SK-MEL-5 (cell line): Measurements from ENCODE around the genes TUBB8B, USP14, YES1, ADCYAP1 and SMCHD1.

DNA sequence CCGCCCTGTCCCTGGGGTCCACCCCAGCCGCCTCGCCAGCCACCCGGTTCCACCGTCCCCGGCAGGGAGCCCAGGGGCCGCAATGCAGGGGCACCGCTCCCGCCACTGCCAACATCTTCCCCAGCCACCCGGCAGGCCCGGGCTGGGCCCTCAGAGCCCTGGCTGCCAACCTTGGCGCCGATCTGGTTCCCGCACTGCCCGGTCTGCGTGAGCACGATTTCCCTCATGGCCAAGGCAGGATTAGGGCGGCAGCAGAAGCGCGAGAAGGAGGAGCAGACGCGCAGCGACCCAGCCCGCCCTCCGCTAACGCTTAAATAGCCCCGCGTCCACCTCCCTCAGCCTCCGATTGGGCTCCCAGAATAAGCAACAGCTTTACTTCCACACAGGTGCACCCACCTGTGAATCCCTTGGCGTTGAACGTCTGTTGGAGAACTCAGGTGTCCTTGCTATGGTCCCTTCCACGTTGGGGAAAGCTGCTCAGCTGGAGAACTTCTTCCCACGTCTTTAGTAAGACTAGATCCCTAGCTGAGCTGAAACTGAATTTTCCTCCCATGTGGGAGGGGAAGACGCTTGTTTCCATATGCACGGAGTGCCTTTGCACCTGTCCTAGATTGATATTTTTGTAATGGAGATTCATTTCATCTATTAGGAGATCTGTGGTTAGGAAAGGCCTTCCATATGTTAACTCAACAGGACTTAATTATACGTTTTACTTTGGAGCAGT lies at the start of gene TUBB8B:
TSS of gene TUBB8B (minus strand) at position 285 of the 724 bp plus-strand sequence.
RAMPAGE:
- cytosol, long total RNA: no peak
- long total RNA: no peak
- nucleus, long total RNA: no peak

DNA sequence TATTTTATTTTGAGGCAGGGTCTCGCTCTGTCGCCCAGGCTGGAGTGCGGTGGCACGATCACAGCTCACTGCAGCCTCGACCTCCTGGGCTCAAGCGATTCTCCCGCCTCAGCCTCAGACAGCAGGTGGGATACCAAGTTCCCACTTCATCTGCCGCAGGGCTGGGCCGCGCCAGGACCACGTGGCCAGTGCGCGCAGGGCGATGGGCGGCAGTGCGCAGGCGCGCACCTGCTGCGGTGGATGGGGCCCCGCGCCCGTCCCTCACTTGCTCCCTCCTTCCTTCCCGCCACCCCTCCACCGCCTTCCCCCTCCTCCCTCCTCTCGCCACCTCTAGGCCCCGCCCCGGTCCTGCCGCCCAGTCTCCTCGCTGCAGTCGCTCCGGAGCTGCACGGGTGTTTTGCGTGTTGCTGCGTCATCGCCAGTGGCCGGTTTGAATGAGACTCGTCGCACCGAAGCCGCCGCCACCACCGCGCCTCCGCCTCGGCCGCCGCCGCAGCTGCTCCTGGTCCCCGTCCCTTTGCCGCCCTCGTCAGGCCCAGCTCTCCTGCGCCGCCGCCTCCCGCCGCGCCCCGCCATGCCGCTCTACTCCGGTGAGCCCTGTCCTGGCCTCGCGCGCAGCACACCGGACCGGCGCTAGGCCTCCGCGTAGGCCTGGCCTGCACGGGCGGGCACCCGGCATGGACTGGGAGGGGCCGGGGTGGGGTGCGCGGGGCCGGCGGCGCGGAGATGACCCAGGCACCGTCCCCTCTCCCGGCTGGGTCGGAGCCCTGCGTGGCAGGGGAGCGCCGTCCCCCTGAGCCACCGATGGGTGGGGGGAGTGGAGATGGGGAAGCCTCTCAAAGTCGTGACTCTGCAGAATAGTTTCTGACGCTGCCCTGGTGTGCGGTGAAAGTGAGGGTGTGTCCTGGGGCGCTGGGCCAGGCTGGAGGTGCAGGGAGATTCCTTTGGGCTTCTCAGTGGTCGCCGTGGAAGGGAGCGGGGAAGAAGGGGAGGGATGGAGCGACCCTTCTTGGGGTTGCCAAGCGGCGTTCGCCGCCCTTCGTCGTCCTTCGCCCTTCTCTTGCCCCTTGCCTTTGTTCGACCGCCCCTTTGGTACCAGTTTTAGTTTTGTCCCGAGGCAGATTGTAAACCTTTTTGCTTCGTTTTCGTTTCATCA lies at the start of gene USP14:
TSS of gene USP14 (plus strand) at position 433 of the 1,156 bp plus-strand sequence.
RAMPAGE:
- cytosol, long total RNA: no peak
- long total RNA: no peak
- nucleus, long total RNA: no peak

RAMPAGE:
- cytosol, long total RNA: no peak
- long total RNA: no peak
- nucleus, long total RNA: no peak
Observed at GRCh38 chr18:159281-159635, 901 bp downstream of the USP14 start.

DNA sequence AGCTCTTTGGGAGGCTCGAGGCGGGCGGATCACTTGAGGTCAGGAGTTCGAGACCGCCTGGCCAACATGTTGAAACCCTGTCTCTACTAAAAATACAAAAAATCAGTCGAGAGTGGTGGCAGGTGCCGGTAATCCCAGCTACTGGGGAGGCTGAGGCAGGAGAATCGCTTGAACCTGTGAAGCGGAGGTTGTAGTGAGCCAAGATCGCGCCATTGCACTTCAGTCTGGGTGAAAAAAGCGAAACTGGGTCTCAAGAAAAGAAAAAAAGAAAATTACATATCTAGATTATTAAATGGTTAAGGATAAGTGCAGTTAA lies 1.7 kb downstream of the USP14 start:
RAMPAGE:
- cytosol, long total RNA: no peak
- long total RNA: no peak
- nucleus, long total RNA: no peak

GRCh38 chr18:217911-218746 lies 49.7 kb downstream of the THOC1 start:
RAMPAGE:
- cytosol, long total RNA: no peak
- long total RNA: no peak
- nucleus, long total RNA: no peak

DNA sequence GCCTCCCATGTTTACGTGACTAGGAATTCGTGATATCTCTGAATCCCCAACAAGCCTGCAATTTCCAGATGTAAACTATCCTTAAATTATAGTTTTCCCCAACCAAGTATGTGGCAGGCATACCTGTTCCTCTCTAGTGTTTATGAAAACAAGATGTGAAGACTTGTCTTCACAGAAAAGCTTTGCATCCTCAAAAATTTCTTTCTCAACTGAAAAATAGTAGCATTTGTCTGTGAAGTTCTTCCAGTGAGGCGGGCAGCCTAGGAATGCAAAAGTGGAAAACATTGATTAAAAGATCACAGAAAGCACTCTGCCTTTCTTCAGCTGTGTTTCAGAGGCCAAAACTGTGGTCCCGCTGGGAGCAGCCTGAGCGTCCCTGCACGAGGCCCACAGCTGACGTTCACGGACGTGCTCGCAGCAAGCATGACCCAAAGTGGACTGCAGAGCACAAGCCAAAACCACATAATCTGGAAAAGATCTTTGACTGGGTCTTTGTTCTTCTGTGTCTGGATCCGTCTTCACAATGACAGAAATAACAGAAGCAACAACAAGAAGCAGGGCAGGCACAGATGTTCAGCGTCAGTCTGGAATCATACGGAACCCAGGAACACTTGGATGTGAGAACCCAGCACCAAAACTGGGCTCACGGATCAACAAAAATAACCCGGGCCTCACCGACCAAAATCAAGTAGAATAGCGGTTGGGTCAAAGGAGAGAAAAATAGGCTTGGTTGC lies 65.2 kb upstream of the THOC1 start:
RAMPAGE:
- cytosol, long total RNA: no peak
- long total RNA: no peak
- nucleus, long total RNA: no peak

DNA sequence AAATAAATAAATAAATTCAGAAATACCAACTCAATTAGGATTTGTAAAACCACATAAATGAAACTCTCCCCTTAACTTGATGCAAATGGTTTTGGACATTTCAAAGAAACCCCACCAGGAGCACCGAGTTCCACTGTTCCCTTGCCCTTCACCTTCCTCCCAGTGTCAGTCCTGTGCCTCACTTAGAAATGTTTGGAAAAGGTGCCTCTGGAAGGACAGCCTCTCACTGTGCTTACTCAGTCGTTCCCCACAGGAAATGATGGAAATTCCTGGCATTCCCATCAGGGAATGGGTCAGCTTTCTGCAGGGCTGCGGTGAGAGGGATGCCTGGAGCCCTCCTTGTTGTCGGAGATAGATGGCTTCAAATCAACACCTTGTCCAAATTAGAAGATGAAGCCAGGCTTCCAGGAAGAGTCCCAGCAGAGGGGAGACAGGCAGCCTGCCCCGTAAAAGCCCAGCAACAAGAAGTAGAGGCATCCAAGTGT lies 25.4 kb downstream of the COLEC12 start:
RAMPAGE:
- cytosol, long total RNA: no peak
- long total RNA: no peak
- nucleus, long total RNA: no peak

GRCh38 chr18:479569-480827 lies 20.5 kb downstream of the COLEC12 start:
RAMPAGE:
- cytosol, long total RNA: no peak
- long total RNA: no peak
- nucleus, long total RNA: no peak

DNA sequence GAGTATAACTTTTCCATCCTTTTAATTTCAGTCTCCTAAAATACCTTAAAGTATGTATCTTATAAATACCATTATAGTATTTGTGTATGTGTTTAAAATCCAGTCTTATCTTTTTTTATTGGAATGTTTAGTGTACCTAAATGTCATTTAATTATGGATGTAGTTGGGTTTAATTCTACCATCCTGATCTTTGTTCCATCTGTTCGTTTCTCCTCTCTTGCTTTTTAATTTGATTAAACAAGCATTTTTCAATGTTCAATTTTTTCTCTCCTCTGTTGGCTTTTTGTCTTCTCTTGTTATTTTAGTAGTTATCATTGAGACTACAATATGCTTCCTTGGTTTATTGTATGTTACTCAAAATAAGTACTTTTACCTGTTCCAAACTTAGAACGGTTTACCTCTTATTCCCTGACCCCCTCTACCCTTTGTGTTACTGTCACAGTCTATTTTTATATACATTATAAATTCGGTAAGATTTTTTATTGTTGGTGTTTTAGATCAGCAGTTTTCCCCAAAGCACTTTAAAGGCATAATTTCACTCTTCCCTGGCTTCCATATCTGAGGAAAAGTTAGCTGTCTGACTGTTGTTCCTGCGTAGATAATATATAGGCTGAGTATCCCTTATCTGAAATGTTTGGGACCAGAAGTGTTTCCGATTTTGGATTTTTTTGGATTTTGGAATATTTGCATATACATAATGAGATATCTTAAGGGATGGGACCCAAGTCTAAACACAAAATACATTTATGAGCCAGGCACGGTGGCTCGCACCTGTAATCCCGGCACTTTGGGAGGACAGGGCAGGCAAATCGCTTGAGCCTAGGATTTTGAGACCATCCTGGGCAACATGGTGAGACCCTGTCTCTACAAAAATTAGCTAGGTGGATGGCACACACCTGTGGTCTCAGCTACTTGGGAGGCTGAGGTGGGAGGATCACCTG lies 15.1 kb upstream of the ENOSF1 start:
RAMPAGE:
- cytosol, long total RNA: no peak
- long total RNA: no peak
- nucleus, long total RNA: no peak

RAMPAGE:
- cytosol, long total RNA: no peak
- long total RNA: no peak
- nucleus, long total RNA: no peak
Observed at GRCh38 chr18:808229-809008, 3.6 kb downstream of the YES1 start.

DNA sequence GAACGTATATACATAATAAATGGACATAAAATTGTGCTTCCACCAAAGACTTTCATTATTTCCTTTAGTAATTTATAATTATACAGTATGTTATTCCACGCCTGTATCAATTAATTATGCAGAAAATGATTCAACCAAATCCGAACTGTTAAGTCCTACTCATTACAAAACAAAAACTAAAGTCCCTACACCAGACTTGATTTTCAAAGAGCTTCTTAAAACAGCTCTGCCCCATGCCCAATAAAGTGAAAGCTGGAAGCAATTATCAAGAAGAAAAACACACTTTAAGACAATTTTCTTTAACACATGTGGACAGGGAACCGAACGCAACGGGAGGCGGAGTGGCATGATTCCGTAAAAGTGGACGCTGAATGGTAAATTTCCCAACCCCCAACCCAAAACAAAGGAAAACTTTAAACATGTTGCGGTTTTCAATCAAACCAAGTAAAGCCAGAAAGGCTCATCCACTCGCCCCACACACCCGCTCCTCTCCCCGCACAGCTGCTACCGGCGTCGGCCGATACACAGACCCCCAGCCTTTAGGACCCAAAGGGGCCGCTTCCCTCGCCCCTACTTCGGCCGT lies 771 bp downstream of the YES1 start:
RAMPAGE:
- cytosol, long total RNA: no peak
- long total RNA: no peak
- nucleus, long total RNA: no peak

DNA sequence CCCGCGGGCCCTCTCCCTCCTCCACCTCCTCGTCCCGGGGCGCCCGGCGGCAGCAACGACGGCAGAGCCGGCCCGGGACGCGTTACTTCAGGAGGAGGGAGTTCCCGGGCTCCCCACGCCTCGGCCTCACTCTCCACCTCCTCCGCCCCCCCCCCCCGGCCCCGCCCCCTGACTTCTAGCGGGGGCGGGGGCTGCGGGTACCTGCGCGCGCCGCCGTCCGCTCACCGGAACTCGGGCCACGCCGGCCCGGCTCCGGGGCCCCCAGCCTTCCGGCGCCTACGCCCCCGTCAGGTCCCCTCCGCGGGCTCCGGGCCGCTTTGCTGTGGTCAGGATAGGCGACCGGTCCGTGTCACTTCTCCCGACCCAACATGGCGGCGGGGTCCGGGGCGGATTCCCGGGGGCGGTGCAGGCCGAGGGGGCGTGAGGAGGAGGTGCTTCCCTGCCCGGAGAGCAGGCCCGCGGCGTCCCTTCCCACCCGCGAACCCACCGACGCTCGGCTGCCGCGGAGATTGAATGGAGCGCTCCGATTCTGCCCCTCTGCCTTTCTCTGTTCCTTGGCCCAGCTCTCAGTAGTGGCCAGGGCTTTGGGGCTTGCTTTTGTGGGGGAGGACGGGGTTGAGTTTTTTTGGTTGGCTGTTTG lies at the start of gene YES1:
TSS of gene YES1 (minus strand) at position 60 of the 640 bp plus-strand sequence.
RAMPAGE:
- cytosol, long total RNA: start-site peak on the minus strand centred at position 99 of the sequence, 91 bp wide, 968 and 428 reads in 2 replicates
- long total RNA: start-site peak on the minus strand centred at position 78 of the sequence, 48 bp wide, 628 and 107 reads in 2 replicates
- nucleus, long total RNA: start-site peak on the minus strand centred at position 70 of the sequence, 62 bp wide, 51 and 43 reads in 2 replicates

DNA sequence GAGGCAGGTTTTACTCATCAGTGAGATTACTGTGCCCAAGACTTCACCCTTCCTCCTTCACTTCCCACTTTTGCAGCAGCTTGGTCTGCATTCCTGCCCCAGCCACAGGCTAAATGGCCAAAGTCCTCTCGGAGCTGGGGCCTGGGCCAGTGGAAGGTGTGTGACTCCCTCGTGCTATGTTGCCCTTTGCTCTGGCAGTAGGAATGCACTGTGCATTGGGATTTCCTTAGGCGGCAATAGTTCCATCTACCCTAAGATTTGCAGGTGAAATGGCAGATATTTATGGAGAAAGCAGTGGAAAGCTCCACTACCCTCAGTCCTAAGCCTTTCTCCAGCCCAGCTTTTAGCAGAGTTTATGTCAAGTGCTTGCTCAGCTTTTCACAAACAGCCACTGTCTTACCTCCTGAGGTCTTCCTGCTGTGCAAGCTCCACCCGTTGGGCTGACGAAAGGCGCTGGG lies 36.3 kb upstream of the YES1 start:
RAMPAGE:
- cytosol, long total RNA: no peak
- long total RNA: no peak
- nucleus, long total RNA: no peak

RAMPAGE:
- cytosol, long total RNA: no peak
- long total RNA: no peak
- nucleus, long total RNA: no peak
Observed at GRCh38 chr18:904687-905132, at the start of gene ADCYAP1. ADCYAP1 (plus strand) TSS chr18:904871.

GRCh38 chr18:2247240-2247724 lies 324.0 kb downstream of the METTL4 start:
RAMPAGE:
- cytosol, long total RNA: no peak
- long total RNA: no peak
- nucleus, long total RNA: no peak

DNA sequence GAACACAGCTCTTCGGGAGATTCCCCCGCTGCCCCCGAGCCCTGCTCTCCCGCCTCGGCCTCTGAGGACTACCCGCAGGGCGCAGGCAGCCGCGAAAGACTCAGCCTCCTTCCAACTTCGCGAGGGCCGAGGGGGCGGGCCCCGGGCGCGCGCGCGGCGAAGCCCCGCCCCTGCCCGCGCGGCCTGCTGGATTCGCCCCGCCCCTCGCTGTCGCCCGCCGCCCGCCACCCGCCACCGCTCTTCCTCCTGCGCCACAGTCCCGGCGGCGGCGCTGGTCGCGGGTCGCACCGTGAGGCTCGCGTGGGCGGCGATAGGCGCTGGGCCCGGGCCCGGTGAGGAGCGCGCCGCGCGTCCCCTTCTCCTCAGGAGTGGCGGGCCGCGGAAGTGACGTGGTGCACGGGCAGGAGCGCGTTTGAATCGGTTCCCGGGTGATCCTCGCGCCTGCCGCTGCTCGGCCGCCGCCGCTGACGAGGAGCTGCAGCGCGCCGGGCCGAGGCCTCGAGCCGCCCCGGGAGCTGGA lies at the start of gene SMCHD1:
TSS of gene SMCHD1 (plus strand) at position 254 of the 520 bp plus-strand sequence.
RAMPAGE:
- cytosol, long total RNA: no peak
- long total RNA: no peak
- nucleus, long total RNA: start-site peak on the minus strand centred at position 118 of the sequence, 37 bp wide, 58 and 11 reads in 2 replicates

DNA sequence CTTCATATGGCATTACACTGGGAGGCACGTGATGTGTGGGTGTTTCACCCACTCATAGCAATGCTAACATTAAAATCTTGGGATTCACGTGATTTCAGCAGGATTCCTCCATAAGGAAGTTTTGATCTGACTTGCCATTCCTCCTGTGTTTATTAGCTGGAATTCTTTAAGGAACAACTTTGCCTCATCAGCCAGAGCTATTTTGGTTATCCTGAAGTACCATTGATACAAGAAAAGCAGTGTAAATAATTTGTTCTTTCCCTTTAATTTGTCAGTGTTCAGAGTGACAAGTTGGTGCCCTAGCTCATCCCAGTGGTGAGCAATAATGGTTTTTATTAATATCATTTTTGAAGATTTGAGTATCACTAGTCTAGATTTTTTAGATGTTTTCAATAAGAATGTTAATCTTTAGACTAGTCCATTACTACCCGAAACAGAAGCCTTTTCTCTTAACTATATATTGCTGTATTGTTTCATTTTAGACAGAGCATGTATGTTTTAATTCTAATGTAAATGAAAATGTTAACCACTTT lies 9.2 kb downstream of the SMCHD1 start:
RAMPAGE:
- cytosol, long total RNA: no peak
- long total RNA: no peak
- nucleus, long total RNA: no peak

DNA sequence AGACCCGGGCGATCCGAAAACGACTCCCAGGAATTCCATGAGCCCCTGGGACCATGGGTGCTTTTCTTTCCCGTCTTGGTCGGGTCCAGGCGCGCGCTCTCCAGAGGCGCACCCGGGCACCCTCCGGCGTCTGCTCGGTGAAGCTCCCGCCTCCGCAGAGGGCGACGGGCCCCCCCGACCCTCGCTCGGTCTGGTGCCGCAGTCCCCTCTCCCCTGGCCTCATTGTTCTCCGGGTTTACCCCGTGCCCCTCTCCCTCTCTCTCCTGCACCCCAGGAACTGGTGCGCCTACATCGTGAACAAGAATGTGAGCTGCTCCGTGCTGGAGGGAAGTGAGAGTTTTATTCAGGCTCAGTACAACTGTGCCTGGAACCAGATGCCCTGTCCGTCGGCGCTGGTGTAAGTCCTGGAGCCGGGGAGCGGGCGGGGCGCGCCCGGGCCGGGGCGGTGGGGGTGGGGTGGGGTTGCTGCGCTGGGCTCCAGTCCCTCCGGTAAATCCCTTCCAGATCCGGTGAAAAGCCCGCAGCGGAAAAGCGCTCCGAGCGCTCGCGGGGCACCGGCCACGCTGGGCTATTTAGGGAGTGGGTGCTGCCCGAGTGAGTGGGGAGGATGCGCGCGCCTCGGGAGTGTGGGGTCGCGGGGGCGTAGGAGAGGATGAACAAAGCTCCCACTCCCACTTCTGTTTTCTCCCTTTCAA lies 876 bp downstream of the EMILIN2 start:
RAMPAGE:
- cytosol, long total RNA: no peak
- long total RNA: no peak
- nucleus, long total RNA: no peak

RAMPAGE:
- cytosol, long total RNA: no peak
- long total RNA: no peak
- nucleus, long total RNA: no peak
Observed at GRCh38 chr18:2945432-2946375, 67.2 kb downstream of the LPIN2 start.

RAMPAGE:
- cytosol, long total RNA: no peak
- long total RNA: no peak
- nucleus, long total RNA: no peak
Observed at GRCh38 chr18:2970733-2971757, 41.9 kb downstream of the LPIN2 start.